Mucosa of descending colon (tissue), 1 donor: ENCODE results near the genes SLC29A1, SLC35B2, TMEM151B and ENPP4.

DNA sequence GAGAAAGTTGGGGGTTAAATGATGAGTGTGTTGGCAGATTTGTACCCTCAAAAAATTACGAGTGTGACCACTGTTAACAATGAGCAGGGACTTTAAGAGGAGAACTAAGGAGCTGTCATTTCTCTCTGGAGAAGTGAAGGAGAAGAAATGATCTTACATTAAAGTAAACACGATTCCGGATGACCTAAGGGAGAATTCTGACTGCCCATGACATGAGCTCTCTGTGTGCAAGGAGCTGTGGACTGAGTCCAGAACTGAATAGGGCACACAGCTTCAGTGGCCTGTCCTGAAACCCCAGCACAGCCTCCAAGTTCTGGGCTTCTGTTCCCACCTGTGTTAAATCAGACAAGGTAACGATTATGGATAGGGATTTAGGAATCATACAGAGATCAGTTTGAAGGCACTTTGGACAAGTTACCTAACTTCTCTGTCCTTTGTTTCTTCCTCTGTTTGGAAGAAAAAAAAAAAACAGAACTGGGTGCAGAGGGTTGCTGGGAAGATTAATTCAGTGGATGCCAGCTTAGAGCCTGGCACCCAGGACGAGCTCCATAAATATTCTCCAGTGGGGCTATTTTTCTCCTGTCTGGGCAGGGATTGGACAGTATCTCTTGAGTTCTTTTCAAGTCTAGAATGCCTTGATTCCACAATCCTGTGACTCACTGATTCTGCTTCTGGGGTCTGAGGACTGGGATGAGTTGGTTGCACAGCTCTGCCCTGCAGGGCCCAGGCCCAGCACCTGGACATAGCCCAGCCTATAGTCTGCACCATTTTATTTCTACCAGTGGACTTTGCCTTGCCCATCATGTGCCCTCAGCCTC lies 65.7 kb downstream of the MRPL14 start:
- PRO-cap = no peak

DNA sequence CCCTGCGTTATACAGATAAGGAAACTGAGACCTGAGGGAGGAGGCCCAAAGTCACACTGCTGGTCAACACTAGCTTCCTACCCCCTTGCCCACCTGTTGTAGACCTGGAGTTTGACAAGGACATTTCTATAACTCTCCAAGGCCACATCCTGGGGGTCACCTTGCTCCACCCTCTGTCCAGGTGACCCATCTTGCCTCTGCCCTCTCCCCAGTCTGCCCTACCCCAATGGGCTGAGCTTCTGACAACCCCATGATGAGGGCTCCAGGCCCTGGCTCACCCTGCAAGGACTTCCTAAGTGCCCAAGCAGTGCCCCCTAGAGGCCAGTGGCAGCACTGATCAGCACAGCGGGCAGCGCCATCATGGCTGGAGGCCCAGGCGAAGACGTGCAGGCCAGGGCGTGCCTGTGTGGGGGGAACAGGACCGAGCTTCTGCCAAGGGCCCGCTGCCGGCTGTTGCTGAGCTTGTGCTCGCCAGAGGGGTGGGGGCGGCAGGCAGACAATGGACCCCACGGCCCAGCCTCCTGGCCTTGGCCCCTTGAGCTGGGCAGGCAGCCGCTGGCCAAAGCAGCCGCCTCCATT lies 64.5 kb downstream of the MRPL14 start:
- PRO-cap = no peak

- PRO-cap = no peak
These were observed 9.8 kb upstream of the CAPN11 start for GRCh38 chr6:44148489-44149484.

GRCh38 chr6:44172534-44173305 lies 14.1 kb downstream of the CAPN11 start:
- PRO-cap = no peak

DNA sequence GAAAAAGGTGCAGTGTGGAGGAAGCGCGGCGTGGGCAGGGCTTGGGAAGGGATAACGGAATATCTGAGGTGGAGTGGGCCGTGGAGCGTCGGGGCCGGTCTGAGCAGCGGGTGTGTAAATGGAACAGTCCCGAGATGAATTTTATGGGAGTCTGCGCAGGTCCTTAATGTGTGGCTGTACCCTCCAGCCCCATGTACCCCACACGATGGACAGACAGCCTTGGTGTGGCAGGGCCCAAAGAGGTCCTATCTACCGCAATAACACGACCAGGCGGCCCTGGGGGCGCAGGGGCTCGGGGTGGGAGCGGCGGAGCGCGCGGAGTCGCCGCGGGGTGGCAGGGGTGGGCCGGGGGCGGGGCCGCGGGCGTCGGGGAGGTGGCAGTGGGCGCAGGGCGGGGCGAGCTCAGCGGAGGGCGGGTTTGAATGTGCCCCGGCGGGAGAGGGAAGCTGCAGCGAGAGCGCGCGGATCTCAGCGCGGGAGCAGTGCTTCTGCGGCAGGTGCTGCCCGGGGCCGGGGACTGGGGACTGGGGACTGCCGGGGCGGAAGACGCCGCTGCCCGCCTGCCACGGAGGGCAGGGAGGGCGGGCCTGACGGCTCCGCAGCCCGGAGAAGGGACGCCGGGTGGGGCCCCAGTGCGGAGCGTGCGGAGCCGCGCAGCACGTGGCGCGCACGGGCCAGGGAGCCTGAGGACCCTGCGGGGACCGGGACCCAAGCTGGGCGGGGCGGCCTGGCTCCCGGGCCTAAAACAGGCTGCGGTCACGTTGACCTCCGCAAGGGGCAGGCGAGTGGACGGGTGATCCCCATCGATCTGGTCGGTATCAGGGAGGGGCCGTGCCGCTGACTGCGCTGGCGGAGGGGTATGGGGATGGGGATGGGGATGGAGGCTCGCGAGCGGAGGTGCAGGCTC lies at the start of gene SLC29A1:
SLC29A1 (plus strand) TSS at position 451 of the 907 bp plus-strand sequence.
- PRO-cap = bidirectional peak, plus-strand start at position 451 of the sequence, minus-strand start at position 116 of the sequence

- PRO-cap = no peak
These were observed 2.5 kb downstream of the SLC29A1 start for GRCh38 chr6:44225723-44226503.

DNA sequence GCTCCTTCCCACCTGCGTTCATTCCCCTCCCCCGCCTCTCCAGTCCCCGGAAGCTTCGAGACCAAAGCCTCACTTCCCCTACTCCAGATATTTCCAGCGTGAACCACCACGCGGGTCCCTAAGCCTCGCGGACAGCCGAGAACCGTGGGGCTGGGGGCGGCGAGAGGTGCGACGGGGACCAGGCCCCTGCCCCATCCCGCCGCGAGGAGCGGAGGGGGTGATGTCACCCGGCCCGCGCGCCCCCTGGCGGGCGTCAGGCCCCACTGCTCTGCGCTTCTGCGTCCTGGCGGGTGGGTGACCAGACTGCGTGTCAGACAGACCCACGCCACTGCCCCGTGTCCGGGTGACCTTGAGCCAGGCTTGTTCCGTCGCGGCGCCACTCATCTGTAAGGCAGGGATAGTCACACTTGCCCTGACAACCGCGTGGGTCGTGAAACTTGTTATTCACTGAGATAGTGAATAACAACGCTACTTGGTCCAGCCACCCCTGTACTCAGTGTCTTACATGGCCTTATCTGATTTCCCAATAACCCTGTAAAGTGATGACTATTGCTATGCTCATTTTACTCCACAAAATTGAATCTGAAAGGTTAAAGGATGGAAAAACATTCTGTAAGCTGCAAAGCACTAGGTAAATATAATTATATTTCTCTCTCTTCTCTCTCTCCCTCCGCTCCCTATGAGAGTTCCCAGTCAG lies 8.9 kb upstream of the HSP90AB1 start:
- PRO-cap = bidirectional peak, plus-strand start at position 281 of the sequence, minus-strand start at position 219 of the sequence

DNA sequence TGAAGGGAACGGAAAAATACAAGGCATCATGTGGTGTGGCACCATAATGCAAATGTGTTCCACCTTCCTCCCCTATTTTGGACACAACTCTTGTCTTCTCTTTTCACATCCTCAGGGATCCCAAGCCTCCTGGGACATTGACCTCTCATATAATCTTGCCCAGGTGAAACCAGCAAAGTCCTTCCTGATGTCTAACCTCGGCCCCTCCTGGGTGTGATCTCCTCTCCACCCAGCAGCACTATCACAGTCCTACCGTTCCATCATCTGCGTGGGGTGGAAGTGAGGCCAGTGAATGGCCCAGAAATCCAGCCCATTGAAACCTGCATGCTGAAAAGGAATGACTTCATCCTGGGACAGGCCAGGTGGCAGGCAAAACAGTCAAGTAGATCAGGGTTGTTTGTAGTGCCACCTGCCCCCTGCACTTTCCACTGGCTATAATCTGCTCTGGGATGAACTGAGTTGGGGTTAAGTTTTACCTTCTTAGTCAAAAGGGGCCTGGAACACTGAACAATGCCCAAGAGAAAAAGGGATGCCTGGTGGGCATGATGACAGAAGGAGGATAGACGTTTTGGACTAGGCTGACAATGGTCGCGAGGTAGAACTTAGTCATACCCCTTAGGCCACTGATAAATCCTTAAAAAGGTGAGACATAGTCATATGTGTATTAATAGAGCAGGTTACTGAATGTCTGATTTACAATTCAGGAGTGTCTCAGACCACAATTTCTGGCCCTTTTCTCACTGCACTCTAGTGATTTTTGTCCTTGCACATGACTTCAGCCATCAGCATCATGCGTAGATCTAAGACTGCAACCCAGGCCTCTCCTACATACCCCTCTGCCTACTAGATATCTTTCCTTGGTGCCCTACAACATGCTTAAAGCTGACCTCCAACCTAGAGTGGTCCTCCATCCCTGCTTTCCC lies 8.1 kb upstream of the HSP90AB1 start:
- PRO-cap = unidirectional peak, minus-strand start at position 122 of the sequence

DNA sequence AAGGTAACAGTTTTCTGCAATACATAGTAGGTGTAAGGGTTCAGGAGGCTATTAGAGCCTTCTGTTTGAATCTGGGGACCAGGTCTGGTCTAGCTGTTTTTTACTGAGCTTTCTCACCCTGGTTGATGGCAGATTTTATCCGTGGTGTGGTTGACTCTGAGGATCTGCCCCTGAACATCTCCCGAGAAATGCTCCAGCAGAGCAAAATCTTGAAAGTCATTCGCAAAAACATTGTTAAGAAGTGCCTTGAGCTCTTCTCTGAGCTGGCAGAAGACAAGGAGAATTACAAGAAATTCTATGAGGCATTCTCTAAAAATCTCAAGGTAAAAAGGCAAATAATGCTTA lies 4.4 kb downstream of the HSP90AB1 start:
- PRO-cap = no peak

GRCh38 chr6:44256841-44257587 lies at the start of gene SLC35B2:
Gene SLC35B2, minus strand, starts transcription at chr6:44257528.
- PRO-cap = bidirectional peak, plus-strand start at chr6:44257117, minus-strand start at chr6:44257101; bidirectional peak, plus-strand start at chr6:44257657, minus-strand start at chr6:44257512

DNA sequence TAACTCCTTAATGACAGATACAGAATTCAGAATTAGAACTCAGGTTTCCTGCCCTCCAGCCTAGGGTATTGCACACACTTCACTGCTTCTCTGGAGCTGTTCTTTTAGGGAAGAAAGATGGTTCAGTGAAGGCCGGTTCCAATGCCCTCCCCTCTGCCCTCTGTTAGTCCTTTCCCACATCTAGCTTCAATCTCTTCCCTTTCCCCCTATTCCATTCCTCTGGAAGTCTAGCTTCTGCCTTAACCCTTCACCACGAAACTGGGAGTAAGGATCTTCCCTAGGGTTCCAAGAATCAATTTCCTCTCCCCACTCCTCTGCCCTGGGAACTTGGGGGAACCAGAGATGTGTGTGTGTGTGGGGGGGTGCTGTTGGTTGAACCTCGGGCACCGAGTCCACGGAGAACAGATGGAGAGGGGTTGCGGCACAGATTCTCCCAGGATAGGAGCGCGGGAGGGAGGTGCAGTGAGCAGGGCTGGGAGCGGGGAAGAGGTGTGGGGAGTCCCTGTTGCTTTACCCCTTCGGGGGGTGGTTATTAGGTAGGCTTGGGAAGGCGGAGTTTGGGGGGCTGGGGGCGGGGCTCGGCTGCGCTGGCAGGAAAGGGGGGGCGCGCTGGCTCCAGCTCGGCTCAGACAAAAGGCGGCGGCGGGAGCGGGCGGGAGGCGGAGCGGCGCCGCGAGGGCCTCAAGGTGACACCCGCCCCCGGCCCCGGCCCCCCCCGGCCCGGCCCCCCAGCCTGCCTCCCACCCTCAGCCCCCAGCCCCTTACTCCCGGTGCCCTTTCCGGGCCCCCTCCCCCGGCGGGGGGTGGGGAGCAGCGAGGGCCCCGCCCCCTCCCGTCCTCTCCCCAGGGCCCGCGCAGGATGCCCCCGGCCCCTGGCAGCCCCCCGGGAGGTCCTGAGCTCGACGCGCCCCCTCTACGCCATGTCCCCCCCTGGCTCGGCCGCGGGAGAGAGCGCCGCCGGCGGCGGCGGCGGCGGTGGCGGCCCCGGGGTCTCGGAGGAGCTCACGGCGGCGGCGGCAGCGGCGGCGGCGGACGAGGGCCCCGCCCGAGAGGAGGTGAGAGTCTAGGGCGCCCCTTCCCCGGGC lies at the start of gene TMEM151B:
TMEM151B (plus strand) TSS at position 628 of the 1,085 bp plus-strand sequence.
- PRO-cap = no peak

GRCh38 chr6:44304741-44305163 lies 7.3 kb upstream of the TCTE1 start:
- PRO-cap = no peak

DNA sequence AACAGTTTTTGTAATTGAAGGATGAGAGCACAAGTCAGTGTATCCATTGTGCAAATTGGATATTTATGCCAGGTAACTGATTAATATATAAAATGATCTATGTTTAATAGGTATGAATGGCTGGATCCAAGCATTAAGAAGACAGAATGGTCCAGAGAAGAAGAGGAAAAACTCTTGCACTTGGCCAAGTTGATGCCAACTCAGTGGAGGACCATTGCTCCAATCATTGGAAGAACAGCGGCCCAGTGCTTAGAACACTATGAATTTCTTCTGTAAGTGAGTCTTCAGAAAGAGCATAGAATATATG lies 5.0 kb downstream of the CDC5L start:
- PRO-cap = no peak

GRCh38 chr6:44445441-44446127 lies 58.1 kb downstream of the CDC5L start:
- PRO-cap = no peak

DNA sequence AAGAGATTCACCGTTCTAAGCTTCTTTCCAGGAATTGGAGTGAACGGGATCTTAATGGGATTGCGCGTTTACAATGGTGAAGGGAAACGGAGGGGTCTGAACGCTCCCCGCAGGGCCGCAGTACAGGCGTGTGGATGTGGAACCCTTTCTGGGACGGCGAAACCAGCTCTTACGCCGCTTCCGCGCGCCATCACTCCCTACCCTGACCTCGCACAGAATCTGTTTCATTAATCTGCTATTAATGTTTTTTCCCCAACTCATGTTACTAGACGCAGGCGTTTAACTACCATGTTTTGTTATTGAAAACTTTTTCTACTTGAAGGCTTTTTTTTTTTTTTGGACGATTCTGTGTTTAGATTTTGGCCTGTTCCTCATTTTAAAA lies 595 bp upstream of the SUPT3H start:
- PRO-cap = no peak

- PRO-cap = no peak
These were observed 59.0 kb upstream of the SUPT3H start for GRCh38 chr6:45436704-45437199.

DNA sequence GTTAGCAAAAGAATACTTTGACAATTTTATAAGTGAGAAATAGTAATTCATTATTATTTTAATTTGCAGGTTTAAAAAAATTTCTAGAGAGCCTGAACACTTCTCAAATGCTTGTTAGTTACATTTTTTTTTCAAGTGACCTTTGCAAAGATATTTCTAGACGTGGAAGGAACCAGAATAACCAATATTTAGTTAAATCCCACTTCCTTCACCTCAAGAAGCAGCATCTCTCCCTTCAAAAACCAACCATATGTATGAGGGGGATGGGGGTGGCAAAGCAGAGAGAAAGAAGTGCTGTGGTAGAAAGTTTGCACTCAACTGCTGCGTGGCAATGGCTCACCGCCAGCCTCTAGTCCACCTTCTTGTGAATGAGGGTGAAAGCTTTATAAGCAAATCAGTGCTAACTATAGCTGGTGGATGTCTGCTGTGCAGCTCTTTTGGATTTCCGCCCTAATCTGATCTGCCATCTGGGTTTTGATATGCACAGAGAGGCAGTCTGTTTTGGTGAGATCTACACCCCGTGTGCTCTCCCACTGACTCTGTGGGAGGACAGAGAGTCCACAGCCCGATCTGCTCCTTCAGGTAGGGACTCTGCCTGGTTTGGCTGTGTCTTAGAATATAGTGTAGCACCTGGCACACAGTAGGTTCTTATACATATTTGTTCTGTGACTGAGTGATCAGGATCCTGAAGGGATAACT lies 281.2 kb upstream of the SUPT3H start:
- PRO-cap = no peak

DNA sequence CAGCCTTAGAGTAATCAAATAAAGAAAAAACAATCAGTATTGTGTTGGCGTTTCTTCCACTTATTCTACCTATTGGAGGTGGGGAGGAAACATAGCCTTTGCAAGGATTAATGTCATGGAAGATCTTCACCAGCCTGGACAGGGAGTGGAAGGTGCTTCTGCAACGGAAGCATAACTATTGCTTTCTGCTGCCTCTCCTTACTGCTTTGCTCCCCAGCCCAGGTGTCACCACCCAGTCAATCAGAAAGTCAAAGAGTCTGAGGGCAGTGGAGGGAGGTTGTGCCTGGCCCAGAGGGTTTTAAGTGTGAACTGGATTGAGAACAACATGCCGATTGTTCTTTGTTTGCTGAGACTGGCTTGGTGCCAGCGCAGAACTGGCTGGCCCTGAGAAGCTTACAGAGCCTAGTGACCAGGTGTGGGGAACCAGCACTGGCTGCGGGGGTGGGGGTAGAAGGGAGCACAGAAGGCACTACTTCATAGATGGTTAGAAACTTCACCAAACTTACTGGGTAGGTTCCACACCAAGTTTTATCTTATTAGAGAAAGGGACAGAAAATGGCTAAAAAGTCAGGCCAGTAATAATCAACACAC lies 31.1 kb upstream of the ENPP4 start:
- PRO-cap = no peak

- PRO-cap = bidirectional peak, plus-strand start at chr6:46129964, minus-strand start at chr6:46129825
These were observed at the start of gene ENPP4 for GRCh38 chr6:46129695-46130546. Gene ENPP4, plus strand, starts transcription at chr6:46129989.

- PRO-cap = no peak
These were observed 902 bp downstream of the ENPP4 start for GRCh38 chr6:46130711-46131070.